Glomerular endothelial cell (primary cell): ENCODE results near the genes CTSE and IL20.

DNA sequence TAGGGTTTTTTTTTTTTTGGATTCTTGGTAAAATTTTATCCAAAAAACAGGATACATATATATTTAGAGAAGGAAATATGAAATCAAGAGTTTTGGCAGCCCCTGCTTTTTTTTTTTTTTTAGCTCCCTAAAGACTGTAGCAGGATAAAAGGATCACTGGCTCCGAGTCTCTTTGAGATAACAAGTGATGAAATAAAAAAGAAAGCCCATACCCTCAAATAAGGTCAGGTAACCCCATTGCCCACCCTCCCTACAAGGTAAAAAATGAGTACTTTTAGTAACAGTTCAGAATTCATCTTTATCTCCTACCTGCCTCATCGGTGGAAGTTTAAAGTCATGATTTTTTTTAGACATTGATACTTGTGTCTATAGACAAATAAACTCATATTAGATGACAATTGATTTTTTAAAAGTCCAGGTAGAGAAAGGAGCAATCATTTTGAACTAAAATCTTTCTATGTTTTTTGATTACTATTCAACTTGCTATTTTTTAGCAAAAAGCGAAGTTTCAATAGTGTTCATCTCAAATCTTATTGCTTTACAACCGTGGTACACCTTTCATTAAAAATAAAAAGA is 32.5 kb downstream of the NUCKS1 start:
- RAMPAGE, long total RNA, result no peak

- RAMPAGE, long total RNA, result no peak
These were observed 12.1 kb upstream of the RAB29 start for GRCh38 chr1:205787278-205787894.

- RAMPAGE, long total RNA, result no peak
These were observed 2.5 kb downstream of the SLC41A1 start for GRCh38 chr1:205810071-205811280.

DNA sequence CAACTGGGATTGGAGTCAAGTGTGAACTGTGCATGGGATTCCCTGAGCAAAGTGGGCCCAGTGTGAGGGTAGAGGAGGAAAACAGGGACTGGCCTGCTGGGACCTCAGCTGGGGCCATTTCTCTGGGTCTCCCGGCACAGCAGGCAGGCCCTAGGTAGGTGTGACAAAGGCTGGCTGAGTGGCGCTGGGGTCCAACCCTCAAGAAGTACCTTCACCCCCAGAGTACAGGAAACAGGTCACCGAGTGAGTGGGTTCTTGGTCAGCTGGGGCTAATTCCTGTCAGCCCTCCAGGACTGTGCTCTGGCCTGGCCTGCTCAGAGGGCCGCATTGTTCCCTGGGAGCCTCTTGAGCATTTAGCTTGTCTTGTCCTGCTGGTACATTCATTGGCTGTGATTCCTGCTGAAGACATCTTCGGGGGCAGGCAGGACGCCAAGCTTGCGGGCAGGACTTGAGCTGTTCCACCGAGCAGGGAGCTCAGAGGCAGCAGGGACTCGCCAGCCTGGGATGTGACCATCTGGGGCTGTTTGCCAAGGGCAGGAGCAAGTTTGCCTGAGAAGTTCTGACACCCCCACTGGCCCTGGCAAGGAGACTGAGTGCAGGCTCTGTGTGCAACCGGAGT is 6.9 kb upstream of the SLC26A9 start:
- RAMPAGE, long total RNA, result no peak

DNA sequence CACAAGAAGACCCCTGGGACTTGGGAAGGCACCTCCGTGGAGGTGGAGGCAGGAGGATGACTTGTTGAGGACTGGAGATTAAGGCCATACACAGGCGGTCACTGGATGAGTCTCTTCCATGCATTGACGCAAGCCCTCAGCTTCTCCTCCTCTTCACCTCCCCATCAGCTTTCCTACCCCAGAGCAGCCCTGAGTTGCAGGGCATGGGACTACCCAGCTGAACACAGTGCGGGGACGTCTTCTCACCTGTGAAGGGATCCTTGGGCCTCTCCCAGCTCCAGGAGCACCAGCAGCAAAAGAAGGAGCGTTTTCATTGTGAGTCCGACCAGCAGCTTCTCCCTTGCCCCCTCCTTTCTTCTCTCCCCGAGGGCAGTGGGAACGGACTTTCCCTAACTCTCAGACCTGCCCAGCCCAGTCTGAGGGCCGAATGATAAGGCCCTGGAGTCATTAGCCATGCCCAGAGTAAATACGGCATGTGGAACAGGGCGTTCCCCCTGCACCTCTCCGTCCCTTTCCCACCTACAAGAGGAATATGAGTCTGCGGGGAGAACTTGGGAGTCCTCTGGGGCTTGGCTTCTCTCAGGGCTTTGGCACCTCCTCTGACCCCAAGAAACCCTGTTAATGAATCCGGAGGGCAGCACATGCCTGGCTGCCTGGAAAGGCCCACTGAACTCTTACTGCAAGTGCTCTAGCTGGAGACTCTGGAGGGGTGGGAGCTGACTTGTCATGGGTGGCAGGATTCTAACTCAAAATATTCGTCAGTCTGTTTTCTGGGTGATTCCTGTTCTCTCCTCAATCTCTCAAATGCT is at the start of gene CTSE:
Gene CTSE (minus strand): TSS at position 418 of the 809 bp plus-strand sequence.
- RAMPAGE, long total RNA, result no peak

GRCh38 chr1:206205442-206205924 is 2.1 kb downstream of the SRGAP2 start:
- RAMPAGE, long total RNA, result no peak

- RAMPAGE, long total RNA, result no peak
These were observed 632 bp downstream of the IKBKE start for GRCh38 chr1:206470724-206471491.

DNA sequence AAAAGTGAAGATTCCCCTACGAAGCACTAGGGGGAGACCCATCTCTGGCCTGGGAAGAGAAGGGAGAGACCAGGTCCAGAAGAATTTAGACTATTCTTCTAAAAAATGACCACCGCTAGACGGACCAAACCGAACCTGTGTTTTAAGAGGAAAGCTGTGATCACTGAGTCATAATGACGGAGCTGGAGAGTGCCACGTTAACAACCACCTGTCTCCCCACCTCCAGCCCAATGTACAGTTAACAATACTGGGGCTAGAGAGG is 1.3 kb upstream of the RASSF5 start:
- RAMPAGE, long total RNA, result no peak

DNA sequence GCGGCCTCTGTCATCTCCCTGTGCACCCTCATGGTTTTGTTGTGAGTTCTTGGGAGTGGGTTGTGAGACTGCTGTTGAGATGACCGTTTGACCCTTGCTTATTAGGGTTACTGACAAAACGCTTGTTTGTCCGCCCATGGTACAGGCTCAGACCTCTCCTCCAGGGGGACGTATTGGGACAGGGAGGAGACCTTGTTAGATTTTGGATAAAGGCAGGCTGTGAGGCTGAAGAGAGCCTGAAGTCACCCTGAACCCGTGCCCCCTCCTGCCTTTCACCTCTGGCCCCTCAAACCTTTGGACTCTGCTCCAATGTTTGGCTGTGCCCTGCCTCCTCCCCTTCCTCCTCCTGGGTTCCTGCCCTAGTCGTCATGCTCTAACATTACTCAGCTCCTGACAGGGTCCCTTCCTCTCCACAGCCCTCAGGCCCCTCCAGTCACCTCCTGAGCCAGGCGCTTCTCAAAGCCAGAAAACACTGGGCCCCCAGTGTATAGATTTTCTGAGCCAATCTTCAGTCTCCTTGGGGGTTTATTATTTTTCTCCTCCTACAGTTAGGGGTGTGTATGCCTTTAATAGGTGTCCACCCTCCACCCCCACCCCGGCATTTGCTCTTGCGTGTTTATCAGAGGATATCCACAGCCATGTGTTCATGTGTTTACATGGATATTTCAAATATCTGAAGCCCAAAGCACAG is 1.2 kb downstream of the RASSF5 start:
- RAMPAGE, long total RNA, result no peak

GRCh38 chr1:206556498-206556817 is 49.1 kb downstream of the RASSF5 start:
- RAMPAGE, long total RNA, result no peak

DNA sequence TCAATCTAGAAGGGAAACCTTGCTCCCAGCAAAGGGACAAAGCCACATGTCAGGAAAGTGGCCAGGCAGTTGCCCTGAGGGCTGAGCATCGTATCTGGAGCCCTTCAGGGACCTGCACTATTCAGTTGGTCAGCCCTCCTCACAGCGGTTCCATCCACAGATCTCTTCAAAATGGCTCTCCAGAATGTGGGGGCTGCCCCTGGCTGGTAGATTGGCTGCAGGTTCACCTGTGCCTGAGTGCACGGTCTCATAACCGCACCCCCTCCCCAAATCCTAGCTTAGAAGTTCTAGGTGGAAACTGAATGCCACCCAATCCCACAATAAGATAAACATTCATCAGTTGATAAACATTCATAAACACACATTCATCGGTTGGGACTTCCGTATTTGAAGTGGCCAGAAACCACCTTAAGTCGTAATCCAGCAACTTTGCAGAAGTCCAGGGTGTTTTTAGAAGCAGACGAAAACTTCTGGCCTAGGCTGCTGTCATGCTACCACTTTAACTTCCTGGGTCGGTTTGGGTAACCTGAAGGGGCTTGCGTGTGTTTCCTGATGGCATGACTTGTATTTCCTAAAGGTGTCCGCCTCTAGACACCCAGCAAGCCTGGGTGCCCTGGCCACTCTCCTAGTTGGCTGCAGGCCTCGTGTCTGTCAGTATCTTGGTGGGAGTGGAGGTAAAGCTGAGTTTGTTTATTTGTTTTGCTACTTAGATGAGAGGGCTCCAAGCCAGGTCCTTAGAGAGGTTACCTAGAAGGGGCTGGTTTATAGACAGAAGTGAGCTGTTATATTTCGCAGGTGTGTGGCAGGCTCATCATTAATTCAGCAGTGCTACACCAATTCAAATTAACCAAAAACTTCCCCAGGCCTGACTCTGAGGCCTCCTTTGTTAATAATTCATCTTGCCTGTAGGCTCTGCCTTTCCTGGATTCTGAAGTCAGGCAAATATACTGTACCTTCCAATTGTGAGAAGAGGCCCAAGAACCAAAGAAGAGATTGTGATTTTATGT is 50.7 kb downstream of the RASSF5 start:
- RAMPAGE, long total RNA, result no peak

DNA sequence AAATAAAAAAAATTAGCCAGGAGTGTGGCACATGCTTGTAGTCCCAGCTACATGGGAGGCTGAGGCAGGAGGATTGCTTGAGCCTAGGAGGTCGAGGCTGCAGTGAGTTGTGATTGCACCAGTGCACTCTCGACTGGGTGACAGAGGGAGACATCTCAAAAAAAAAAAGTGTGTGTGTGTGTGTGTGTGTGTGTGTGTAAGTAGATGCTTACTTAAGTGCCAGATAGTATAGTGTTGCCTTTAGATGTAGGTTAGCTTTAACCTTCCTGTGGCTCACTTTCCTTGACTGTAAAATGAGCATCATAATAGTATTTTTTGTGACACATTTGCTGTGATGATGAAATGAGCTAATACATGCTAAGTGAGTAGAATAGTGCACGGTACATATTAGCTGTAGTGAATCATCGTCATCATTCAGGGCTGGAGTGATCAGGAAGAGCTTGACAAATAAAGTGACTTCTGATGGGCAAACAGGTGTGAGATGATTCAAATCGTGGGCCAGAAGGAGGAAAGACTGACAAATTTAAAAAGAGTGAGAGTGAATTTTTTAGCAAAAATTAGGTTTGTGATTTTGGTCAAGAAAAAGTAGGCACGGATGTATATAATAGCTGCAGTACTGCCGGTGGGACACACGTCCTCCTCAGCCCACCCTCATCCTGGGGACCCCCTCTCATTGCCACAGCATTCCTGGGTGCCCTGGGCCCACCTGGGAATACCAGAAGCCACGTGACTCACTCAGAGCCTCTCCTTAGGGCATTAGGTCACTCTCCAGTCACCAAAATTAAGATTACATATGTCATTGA is 34.0 kb downstream of the EIF2D start:
- RAMPAGE, long total RNA, result no peak

DNA sequence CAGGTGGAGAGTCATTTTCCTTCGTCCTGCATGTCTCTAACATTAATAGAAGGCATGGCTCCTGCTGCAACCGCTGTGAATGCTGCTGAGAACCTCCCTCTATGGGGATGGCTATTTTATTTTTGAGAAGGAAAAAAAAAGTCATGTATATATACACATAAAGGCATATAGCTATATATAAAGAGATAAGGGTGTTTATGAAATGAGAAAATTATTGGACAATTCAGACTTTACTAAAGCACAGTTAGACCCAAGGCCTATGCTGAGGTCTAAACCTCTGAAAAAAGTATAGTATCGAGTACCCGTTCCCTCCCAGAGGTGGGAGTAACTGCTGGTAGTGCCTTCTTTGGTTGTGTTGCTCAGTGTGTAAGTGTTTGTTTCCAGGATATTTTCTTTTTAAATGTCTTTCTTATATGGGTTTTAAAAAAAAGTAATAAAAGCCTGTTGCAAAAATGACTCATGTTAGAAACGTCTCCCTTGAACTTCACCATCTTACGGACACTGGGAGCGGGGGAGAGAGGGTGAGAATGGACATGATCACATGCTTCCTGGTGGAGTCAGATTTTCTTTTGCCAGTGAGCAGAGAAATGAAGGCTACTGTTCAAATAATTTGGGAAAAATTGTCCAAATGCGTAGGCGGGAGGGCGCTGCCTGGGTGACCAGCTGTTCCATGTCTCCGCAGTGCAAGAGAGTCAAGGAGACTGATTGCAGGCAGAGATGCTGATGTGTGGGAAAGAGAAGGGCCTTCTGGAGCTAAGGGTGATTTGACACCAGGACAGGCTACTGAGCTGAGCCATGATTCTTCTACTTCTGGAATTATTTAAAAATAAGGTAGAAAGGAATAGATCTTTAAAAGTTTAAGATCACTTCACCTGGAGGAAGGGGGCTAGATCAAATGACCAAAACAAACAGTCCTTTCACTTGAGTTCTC is 23.2 kb downstream of the EIF2D start:
- RAMPAGE, long total RNA, result no peak

DNA sequence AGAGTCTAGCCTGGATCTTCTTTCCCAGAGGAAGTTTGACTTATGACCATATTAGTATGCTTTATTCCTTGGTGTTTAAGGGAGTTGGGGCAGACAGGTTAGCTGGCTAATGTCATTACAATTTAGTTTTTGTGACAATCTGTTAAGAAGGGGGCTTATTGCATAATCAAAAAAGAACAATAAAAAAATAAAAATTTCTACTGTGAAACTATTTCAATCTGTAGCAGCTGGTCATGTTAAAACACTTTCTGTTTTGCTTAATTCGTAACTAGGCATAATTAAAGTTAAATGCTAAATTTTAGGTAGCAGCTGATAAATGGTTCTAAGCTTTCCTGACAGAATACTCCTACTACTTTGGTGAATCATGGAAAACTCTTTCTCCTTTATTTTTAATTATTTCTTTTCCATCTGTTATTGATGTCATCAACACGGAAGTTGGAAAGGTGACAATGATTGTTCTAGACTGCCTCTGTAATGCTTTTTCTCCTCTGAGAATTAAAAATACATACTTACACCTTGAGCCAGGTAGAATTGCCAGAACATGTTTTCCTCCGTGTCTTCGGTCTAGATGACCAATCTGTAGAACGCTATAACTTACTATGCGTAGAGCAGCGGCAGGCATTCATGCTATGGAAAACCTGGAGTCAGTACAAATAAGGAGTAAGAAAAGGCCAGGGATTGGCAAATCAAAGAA is 18.6 kb downstream of the DYRK3 start:
- RAMPAGE, long total RNA, result no peak

DNA sequence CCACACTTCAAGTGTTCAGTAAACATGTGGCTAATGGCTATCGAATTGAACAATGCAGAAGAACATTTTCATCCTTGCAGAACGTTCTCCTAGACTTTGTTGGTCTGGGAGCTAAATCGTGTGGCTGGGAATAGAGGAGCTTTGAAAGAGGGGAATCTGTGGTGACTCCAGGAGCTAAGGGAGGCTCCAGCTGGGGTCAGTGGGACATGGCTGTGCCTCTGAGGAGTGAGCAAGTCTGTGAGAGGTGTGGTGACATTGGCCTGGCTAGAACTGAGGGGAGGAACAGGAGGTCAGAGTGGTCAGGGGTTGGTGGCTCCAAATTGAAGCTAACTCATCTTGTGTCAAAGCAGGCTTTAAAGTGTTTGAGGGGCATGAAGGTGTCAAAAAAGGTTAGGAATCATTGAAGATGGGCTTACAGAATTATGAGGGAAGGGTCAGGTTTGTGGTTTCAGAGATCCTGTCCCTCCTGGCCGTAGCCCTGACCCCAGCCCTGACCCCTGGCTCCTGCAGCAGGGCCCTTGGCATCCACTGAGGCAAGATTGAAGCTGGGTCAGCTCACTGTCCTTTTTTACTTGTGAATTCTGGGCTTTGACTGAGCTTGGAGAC is 5.2 kb downstream of the MAPKAPK2 start:
- RAMPAGE, long total RNA, result no peak

GRCh38 chr1:206737671-206738215 is 32.8 kb upstream of the IL19 start:
- RAMPAGE, long total RNA, result no peak

- RAMPAGE, long total RNA, result no peak
These were observed at the start of gene IL20 for GRCh38 chr1:206865472-206865650. Gene IL20, plus strand, starts transcription at chr1:206865623.

DNA sequence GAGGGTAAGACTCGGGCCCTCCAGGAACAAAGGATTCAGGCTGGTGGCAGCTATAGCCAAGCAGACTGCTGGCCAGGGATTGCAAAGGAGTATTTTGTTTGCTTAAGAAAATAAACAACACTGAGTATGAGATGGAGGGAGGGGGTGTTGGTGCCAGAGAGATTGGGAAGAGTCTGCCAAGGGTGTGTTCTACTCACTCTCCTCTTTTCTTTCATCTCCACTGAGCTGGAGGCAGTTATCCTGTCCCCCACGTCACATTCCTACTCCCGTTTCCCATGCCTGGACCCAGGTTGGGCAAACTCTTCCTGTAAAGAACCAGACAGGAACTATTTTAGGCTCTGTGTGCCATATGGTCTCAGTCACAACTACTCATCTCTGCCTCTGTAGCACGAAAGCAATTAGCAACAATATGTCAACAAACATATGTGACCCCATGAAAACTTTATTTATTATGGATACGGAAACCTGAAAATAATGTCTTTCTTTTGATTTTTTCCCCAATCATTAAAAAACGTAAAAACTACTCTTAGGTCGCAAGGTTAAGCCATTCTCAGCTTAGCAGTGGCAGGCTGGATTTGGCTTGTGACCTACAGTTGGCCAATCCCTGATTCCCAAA is 1.3 kb upstream of the IL24 start:
- RAMPAGE, long total RNA, result no peak

GRCh38 chr1:206940225-206940775 is 6.0 kb downstream of the PIGR start:
- RAMPAGE, long total RNA, result no peak

GRCh38 chr1:207002526-207003392 is 29.8 kb downstream of the C1orf116 start:
- RAMPAGE, long total RNA, result no peak